ENCODE measurements around a stretch of chr18.

GRCh38 chr18:54873917-54874320 is 45.6 kb downstream of the RAB27B start:
- PRO-cap, result no peak
- RAMPAGE, long total RNA, 4 experiments, result no peak in any of the 4 experiments

DNA sequence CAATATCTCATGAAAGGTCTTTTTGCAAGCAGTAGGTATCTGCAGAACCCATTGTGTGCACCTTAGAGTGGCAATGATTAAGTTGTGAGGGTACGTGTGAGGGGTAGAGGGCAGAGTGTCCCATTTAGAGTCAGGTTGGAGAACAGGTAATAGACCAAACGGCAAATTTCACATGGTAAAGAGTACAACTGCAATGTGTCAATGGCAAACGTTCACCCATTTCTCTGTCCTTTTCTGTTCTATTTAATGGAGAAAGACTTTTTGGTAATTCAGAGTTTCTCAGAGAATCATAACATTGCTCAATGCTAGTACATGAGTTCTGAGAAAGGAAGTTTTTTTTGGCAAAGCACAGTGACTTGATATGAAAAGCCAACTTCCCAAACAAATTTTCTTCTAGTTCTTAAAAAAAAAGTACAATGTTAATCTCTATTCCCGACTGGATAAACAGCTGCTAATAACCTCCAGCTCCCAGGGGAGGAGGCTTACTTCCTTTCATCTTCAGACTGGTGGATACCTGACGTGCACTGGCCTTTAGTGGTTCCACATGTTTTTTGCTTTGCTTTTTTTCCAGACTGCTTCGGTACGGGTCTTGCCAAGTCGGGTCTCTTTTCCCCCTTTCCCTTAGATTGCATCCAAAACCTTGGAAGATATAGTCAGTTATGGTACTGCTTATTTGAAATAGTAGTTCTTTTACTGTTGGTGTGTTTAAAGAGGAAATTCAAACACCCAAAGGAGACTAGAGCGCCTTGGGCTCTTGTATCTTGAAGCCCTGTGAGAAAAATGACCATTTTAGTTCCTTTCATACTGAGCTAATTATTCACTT is 284.6 kb upstream of the CCDC68 start:
- PRO-cap, result no peak
- RAMPAGE, long total RNA, 4 experiments, result no peak in any of the 4 experiments

DNA sequence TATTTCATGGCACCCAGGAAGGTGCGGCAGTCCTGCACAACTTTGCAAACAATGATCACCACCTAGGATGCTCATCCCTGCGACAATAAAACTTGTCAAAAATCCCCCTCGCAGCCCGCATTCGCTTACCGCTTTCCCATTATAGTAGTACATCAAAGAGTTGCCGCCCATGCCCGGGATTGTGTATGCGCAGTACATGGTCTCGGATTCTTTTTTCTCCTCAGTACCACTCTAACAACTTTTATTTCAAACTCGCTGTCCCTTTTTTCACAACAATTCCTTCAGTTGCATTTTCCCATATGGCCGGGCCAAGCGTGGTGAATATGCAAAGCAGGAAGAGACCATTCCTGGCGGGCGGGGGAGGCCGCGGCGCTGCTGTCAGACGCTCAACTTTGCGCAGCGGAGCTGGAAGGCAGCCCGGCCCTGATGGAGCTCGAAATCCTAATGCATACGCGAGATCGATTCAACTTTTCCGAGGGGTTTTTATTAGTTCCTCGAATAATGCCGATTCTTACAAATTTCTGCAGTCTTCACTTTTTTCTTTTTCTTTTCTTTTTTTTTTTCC is 266.4 kb downstream of the TCF4 start:
- PRO-cap, result bidirectional peak, plus-strand start at position 389 of the sequence, minus-strand start at position 216 of the sequence
- RAMPAGE, long total RNA, 4 experiments, result start-site peak on the minus strand in 3 of 4 experiments, centred at positions 275 to 319 of the sequence, 160 to 515 reads per replicate

DNA sequence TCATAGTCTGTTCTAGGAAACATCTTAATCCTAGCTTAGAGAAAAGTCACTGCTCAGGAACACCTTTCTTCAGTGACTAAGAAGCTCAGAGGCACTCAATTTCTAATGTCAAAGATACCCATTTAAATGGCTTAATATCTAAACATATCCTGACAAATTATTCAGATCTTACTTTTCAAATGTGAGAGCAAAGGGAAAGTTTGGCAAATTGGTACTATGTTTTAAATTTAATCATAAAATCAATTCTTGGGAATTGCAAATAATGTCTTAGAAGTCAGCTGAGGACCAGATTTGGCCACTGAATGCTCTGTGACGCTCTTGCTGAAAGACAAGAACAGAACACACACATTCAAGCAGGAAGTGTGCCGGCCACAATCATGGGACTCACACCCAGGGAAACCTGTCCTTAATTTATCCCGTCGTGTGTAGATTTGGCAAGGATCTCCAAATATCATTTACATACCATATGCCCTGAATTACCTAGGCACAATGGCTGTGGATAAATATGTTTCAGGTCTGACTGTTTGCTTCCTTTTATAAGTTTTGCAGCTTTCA is 253.2 kb downstream of the TCF4 start:
- PRO-cap, result bidirectional peak, plus-strand start at position 359 of the sequence, minus-strand start at position 300 of the sequence
- RAMPAGE, long total RNA, 4 experiments, result no peak in any of the 4 experiments

GRCh38 chr18:55400515-55401536 is 187.2 kb downstream of the TCF4 start:
- PRO-cap, result bidirectional peak, plus-strand start at chr18:55401134, minus-strand start at chr18:55401032
- RAMPAGE, long total RNA, 4 experiments, result no peak in any of the 4 experiments

- PRO-cap, result bidirectional peak, plus-strand start at chr18:55401773, minus-strand start at chr18:55401688; bidirectional peak, plus-strand start at chr18:55402118, minus-strand start at chr18:55401980
- RAMPAGE, long total RNA, 4 experiments, result start-site peak on the minus strand in 2 of 4 experiments, at chr18:55401680-55401735 at its widest, 21 to 63 reads per replicate
Observed at GRCh38 chr18:55401586-55402413, 186.2 kb downstream of the TCF4 start.

DNA sequence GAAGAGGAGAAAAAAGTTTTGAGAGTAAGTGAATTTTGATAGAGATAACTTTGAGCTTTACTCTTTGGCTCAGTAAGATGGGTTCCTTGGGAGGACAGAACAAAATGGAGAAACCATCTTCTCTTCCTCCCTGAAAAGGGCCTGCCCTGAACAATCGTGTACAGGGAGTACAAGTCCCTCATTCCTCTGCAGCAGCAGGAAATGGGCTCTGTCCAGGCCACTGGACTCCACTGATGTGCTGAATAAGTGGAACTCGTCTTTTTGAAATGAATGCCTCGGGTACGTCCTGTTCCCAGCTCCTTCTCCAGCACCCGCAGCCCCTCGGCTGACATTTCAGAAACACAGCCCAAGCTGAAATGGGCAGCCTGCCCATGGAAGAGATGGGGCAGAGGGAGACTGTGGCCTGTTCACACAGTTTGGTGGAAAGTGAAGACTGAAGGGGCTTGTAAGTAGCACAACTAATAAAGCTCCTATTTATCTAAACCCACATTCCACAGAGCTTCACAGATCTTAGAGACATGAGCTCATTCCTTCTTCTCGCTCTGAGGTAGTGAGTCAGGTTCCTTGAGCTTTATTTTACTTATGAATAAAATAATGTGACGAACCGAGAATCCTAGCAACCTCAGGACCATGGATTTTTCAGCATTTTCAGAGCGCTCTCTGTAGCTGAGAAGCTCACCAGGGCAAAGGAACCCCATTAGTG is 498.6 kb downstream of the TXNL1 start:
- PRO-cap, result bidirectional peak, plus-strand start at position 410 of the sequence, minus-strand start at position 240 of the sequence
- RAMPAGE, long total RNA, 4 experiments, result no peak in any of the 4 experiments

- PRO-cap, result no peak
- RAMPAGE, long total RNA, 4 experiments, result no peak in any of the 4 experiments
Observed at GRCh38 chr18:56772062-56772623, 121.0 kb downstream of the WDR7 start.

DNA sequence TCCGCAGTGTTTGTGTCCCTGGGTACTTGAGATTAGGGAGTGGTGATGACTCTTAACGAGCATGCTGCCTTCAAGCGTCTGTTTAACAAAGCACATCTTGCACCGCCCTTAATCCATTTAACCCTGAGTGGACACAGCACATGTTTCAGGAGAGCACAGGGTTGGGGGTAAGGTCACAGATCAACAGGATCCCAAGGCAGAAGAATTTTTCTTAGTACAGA is 10.5 kb upstream of the NARS1 start:
- PRO-cap, result no peak
- RAMPAGE, long total RNA, 4 experiments, result no peak in any of the 4 experiments

DNA sequence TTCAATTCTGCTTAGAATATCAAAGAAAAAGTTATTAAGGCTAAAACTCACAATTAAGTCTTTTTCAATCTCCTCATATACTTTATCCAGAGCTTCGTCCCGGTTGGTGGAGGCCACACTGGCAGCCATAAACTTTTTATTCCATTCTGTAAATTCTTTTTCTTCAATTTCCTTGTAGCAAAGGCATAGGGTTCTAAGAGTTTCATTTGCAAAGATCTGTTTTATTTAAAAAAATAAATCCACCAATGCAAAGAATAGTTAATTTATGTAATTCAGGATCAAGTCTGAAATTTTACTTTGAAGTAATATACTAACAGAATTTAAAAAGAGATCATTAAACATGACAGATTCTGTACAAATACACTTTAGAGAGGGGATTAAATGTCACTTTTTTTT is 47.6 kb upstream of the NARS1 start:
- PRO-cap, result no peak
- RAMPAGE, long total RNA, 4 experiments, result no peak in any of the 4 experiments

- PRO-cap, result no peak
- RAMPAGE, long total RNA, 4 experiments, result no peak in any of the 4 experiments
Observed at GRCh38 chr18:57712379-57713065, 90.6 kb downstream of the ATP8B1 start.

DNA sequence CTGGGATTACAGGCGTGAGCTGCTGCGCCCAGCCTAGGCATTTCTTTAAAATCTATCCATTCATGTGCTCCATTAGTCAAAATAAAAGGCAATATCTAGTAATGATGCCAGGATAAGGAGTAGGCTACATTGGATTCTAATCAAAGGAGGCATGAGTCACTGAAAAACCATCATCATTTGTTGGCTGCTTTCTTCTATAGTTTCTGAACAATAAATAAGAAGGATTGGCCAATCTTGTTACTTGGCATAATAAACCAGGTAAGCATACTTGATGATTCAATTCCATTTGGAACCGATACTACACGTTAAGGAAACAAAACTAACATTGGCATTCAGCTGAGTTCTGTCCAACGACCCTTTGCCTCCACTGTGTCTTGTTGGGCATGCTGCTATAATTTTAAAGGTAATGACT is 27.2 kb downstream of the ATP8B1 start:
- PRO-cap, result no peak
- RAMPAGE, long total RNA, 4 experiments, result no peak in any of the 4 experiments

DNA sequence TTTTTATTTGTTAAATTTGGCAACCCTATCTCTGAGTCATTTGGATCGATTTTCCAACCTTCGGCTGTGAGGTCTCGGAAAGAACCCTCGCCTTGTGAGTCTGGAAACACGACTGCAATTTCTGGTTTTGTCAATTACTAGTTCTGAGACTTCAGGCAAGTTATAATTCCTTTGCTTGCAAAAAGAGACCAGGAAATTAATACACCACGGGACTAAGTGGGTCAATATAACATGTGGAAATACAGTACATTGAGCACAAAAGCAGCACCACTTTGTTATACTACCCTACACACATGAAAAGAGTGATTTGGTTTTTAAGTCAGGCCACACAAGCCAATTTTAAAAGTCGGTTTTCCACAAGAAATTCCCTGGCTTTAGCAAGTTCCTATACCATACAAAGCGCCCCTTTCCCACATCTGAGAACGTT is 13.9 kb downstream of the ATP8B1 start:
- PRO-cap, result no peak
- RAMPAGE, long total RNA, 4 experiments, result no peak in any of the 4 experiments

- PRO-cap, result no peak
- RAMPAGE, long total RNA, 4 experiments, result no peak in any of the 4 experiments
Observed at GRCh38 chr18:57909599-57910065, 106.5 kb upstream of the ATP8B1 start.

GRCh38 chr18:58013586-58014322 is 30.3 kb upstream of the NEDD4L start:
- PRO-cap, result no peak
- RAMPAGE, long total RNA, 4 experiments, result no peak in any of the 4 experiments

- PRO-cap, result no peak
- RAMPAGE, long total RNA, 4 experiments, result no peak in any of the 4 experiments
Observed at GRCh38 chr18:58046141-58046469, 2.1 kb downstream of the NEDD4L start.

DNA sequence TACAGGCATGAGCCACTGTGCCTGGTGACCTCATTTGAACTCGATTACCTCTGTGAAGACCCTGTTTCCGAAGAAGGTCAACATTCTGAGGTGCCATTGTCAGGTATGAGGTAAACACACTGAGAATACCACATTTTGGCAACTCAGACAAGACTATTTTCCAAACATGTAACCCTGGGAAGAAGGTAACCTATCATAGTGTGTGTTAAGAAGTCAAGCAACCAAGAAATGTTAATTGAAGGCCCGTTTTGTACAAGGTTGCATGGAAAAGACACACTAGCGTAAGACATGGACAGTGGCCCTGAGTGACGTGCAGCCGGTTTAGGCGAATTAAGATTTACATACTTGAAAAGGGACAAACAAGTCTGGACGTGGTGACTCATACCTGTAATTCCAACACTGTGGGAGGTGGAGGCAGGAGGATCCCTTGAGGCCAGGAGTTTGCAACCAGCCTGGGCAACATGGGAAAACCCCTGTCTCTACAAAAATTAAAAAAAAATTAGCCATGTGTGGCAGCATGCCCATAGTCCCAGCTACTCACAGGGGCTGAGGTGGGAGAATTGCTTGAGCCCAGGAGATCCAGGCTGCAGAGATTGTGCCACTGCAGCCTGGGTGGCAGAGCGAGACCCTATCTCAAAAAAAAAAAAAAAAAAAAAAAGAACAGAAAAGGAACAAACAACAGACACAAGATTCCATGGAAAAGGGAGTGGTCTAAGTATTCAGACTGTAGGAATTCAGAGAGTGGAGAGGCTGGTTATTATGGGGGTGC is 186.8 kb downstream of the NEDD4L start:
- PRO-cap, result no peak
- RAMPAGE, long total RNA, 4 experiments, result no peak in any of the 4 experiments

GRCh38 chr18:58388308-58389365 is 240.3 kb downstream of the ALPK2 start:
- PRO-cap, result no peak
- RAMPAGE, long total RNA, 4 experiments, result no peak in any of the 4 experiments

- PRO-cap, result no peak
- RAMPAGE, long total RNA, 4 experiments, result no peak in any of the 4 experiments
Observed at GRCh38 chr18:58402052-58402821, 226.7 kb downstream of the ALPK2 start.

- PRO-cap, result no peak
- RAMPAGE, long total RNA, 4 experiments, result no peak in any of the 4 experiments
Observed at GRCh38 chr18:58414739-58415393, 214.0 kb downstream of the ALPK2 start.

Data from gastroesophageal sphincter (tissue), 4 donors.